ENCODE measurements around the genes KPNA2, ABCA8 and ABCA10.

DNA sequence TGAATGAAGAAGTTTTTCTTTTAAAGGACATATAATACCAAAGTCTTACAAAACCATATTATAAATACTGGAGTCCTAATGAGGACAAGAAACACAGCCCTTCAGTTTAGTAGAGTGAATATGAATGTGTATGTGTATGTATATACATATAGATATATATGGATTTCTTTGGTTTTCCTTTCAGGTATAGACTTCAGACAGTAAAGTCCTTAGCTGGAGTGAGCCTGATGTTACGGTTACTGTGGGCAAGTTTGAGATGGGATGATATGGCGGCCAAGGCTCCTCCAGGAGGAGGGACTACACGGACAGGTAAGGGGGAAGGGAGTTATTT, 77.8 kb downstream of the C17orf58 start:
- PRO-cap, result no peak
- RAMPAGE, long total RNA, 4 experiments, result no peak in any of the 4 experiments

GRCh38 chr17:68029442-68029878, 6.1 kb upstream of the KPNA2 start:
- PRO-cap, result no peak
- RAMPAGE, long total RNA, 4 experiments, result no peak in any of the 4 experiments

GRCh38 chr17:68035627-68036722, at the start of gene KPNA2:
Gene KPNA2 (plus strand): TSS chr17:68035735.
- PRO-cap, result bidirectional peak, plus-strand start at chr17:68035735, minus-strand start at chr17:68035379; unidirectional peak, minus-strand start at chr17:68036255
- RAMPAGE, long total RNA, 4 experiments, result start-site peak on the plus strand in 4 of 4 experiments, at chr17:68035733-68035758 at its widest, 61 to 585 reads per replicate

- PRO-cap, result no peak
- RAMPAGE, long total RNA, 4 experiments, result no peak in any of the 4 experiments
These were observed 18.0 kb downstream of the KPNA2 start for GRCh38 chr17:68053232-68054171.

GRCh38 chr17:68199677-68200131, 48.1 kb upstream of the AMZ2 start:
- PRO-cap, result no peak
- RAMPAGE, long total RNA, 4 experiments, result no peak in any of the 4 experiments

DNA sequence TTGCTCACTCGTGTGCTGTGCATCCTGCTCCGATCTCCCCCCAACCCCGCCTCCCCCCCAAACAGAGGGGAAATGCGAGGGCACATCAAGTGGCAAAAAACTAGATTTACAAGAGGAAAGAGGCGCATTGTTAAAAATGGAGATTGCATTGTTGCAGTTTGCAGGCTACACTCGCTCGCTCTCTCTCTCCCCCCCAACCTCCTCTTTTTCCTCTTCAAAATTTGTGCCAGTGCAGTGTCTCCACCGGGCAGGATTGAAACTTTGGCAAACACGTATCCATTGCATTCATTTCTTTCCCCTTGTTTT, 41.6 kb upstream of the AMZ2 start:
- PRO-cap, result no peak
- RAMPAGE, long total RNA, 4 experiments, result no peak in any of the 4 experiments

DNA sequence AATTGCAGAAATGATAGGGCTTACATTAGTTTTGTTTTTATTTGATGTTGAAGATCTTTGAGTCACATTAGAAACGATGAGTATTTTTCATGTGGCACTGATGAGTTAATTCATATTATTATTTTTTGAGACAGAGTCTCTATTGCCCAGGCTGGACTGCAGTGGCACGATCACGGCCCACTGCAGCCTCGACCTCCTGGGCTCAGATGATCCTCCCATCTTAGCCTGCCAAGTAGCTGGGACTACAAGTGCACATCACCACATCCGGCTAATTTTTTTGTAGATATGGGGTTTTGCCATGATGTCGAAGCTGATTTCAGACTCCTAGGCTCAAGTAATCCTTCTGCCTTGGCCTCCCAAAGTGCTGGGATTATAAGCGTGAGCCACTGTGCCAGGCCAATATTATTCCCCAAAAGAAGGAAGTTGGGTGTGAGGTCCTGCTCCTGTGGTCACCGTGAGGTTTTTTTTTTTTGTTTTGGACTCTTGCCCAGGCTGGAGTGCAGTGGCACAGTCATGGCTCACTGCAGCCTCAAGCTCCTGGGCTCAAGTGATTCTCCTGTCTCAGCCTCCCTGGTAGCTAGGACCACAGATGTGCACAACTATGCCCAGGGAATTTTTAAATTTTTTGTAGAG, 1.5 kb downstream of the AMZ2 start:
- PRO-cap, result no peak
- RAMPAGE, long total RNA, 4 experiments, result no peak in any of the 4 experiments

DNA sequence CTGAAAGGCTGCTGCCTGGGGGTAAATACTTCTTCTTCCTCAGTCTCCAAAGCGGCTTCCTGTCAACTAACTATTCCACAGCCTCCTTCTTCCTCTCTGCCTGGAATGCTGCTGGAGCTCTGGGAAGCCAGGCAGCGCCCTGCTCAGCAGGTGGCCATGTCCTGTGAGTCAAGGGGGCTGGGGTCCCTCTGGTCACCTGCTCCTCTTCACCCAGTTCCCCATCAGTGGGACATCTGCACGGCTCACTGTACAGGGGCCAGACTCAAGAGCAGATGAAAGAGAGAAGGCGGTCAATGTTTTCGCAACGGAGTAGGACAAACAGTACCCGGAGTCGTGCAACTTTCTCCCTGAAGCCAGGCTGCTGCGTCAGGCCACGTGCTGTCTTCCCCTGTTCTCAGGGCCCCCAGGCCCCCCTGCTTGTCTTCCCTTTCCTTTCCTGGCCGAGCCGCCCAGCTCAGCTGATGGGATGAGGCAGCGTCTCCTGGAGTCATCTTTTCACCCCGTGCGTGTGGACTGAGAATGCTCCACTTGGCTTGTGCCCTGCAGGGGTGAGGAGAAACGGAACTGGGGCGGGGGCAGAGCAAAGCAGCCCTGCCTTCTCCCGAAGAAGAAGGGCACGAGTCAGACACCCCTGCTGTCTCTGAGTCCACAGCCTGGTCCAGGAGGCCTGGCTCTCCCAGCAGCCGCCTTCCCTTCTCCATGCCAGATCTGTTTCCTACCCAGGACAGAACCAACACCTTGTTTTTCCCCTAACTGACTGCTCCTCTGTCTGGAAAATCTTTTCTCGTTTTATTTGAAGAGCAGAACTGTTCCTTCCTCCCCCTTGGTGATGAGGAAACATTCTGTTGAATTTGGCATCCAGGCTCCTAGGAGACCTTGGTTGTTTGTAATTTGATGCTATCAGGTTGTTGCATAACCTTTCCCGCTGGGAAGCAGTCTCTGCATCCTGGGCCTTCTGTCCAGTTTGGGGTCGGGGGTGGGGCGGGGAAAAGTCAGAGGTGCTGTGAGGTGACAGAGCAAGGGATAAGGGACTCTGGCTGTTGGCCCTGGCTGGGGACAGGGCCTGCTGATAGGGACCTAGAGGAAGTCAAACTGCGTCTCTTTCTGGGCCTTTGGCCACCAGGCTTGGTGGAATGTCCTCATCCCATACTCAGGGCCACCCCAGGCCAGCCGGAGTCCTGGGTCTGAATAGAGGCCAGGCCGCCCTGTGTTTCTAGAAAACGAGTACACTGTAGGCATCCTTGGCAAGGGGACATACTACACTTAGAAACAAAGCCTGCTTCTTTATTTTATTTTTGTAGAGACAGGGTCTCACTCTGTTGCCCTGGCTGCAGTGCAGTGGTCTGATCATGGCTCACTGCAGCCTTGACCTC, 78.9 kb downstream of the WIPI1 start:
- PRO-cap, result bidirectional peak, plus-strand start at position 461 of the sequence, minus-strand start at position 274 of the sequence; bidirectional peak, plus-strand start at position 935 of the sequence, minus-strand start at position 767 of the sequence
- RAMPAGE, long total RNA, 4 experiments, result no peak in any of the 4 experiments

GRCh38 chr17:68445270-68446233, 11.7 kb downstream of the WIPI1 start:
- PRO-cap, result no peak
- RAMPAGE, long total RNA, 4 experiments, result no peak in any of the 4 experiments

GRCh38 chr17:68641554-68642315, 40.6 kb upstream of the FAM20A start:
- PRO-cap, result no peak
- RAMPAGE, long total RNA, 4 experiments, result no peak in any of the 4 experiments

DNA sequence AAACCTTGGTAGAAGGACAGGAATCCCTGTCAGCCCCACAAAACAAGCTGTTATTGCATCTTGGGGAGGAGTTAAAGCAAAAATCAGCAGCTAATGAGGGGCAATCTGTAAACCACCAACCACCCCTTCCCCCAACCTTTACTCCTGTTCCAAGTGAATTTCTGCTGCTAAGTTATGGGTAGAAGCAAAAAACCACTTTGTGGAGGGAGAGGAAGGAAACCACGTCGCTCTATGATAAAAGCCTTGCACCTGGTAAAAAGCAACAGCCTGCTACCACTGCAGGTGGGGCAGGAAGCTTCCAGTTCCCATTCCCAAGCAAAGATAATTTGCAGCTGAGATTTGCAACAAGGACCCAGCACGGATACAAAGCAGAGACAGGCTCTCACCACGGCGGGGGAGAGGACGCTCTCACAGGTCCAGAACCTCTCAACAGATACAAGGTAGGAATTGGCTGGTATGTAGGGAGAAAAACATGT, 10.7 kb downstream of the ABCA8 start:
- PRO-cap, result no peak
- RAMPAGE, long total RNA, 4 experiments, result no peak in any of the 4 experiments

DNA sequence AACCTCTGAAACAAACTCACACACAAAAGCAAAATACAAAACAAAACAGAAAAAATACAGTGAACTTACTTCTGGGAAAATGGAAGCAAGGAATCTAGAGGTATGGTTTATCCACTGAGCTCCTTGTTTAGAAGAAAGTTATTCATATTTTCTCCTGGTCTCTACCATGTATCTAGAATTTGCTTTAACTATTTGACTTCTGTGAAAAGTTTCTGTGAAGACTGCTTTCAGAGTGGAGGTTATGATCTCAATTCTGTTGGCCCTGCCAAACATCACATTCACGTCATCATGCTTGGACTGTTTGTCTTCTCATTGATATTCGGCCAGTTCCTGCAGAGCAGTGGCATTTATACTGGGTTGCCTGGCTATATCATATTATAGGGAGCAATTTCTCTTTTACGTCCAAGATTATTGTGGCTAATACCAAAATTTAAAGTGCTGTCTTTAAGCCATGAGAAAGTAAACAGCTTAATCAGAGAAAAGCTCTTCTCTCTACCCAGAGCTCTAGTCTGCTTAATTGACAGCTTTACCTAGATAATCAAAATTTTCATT, at the start of gene ABCA8:
Gene ABCA8, minus strand, starts transcription at position 243 of the 552 bp plus-strand sequence.
- PRO-cap, result no peak
- RAMPAGE, long total RNA, 4 experiments, result start-site peak on the minus strand in 4 of 4 experiments, centred at positions 182 to 197 of the sequence, 149 to 1,084 reads per replicate

DNA sequence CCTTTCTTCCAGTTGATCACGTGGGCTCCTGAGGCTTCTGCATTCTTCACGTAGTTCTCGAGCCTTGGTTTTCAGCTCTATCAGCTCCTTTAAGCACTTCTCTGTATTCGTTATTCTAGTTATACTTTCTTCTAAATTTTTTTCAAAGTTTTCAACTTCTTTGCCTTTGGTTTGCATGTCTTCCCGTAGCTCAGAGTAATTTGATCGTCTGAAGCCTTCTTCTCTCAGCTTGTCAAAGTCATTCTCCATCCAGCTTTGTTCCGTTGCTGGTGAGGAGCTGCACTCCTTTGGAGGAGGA, 48.6 kb upstream of the ABCA8 start:
- PRO-cap, result no peak
- RAMPAGE, long total RNA, 4 experiments, result no peak in any of the 4 experiments

- PRO-cap, result no peak
- RAMPAGE, long total RNA, 4 experiments, result no peak in any of the 4 experiments
These were observed 49.3 kb upstream of the ABCA8 start for GRCh38 chr17:69004186-69005288.

- PRO-cap, result no peak
- RAMPAGE, long total RNA, 4 experiments, result no peak in any of the 4 experiments
These were observed 23.8 kb downstream of the ABCA6 start for GRCh38 chr17:69117712-69118526.

DNA sequence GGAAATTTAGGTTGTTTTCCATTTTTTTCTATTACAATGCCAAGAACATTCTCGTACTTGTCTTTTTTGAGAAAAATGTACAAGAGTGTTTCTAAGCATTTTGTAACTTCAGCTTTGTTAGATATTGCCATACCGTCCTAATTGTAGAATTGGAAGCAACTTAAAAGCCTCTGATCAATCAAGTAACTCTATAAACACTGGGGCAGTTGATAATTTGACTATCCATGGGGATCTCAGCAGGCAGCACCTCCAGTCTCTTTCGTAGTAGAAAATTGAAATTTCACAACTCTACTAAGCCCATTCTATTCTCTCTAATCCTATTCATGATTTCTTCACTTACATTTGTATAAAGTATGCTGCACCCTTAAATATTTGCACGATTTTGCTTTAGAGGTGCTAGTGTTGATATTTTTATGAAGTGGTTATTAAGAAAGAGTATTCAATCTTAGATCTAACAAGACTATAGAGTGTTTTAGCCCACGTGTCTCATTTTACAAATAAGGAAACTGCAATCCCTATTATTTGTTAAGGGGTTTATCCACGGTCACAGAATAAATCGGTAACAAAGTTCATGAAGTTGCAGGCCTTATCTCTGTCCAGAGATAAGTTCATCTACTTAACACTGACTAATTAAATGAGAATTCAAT, 11.0 kb downstream of the ABCA6 start:
- PRO-cap, result no peak
- RAMPAGE, long total RNA, 4 experiments, result no peak in any of the 4 experiments

DNA sequence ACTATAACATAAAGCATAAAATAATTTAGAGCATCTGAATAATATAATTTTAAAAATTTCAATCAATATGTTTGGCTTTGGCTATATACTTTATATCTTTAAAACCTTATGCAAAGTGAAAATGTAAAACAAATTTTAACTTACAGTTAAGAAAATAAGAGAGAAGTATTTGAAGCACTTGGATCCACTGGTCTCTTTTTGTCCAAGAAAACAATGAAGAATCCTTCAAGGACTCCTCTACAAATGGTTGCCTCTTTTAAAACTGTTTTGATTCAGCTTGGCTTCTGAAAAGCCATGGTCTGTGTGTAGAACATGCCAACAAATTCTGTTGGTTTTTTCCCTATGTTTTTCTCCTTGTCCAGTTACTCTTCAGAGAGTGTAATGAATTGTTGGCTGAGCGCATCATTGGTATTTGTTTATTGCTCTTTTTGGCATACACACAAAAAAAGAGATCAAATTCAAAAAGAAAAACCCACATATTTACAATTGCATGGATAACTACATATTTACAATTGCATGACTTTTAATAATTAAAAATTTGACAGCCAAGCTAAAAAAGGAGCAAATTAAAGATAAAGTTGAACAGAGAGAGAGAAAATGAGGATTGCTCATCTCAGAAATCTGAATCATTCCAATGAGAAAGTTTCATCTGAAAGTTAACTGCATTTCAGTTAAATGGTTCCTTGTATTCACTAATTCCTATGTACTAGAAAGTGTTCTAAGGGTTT, at the start of gene ABCA10:
Gene ABCA10, minus strand, starts transcription at position 388 of the 728 bp plus-strand sequence.
- PRO-cap, result no peak
- RAMPAGE, long total RNA, 4 experiments, result start-site peak on the minus strand in 2 of 4 experiments, centred at positions 233 to 301 of the sequence, 26 to 51 reads per replicate

DNA sequence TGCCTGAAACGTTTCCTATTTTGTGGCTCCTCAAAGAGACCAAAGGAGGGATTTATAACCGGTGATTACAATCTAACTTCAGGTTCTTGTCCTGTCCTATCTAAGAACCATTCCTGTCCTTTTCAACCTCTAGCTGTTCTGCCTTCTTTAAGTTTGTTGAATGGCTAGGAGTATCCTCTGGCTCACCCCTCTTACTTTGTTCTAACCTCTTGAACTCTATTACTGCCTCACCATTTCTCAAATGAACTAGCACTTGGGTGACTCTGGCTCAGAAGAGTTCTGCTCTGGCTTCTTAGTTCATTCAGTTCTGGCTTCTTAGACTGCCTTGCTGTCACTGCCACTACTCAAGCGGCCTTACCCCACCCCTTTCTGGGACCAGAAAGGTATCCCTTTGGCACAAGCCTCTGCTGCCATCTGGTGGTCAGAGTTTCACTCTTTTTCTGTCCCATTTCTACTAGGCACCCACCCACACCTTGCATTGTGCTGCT, 6.7 kb upstream of the ABCA10 start:
- PRO-cap, result unidirectional peak, minus-strand start at position 309 of the sequence
- RAMPAGE, long total RNA, 4 experiments, result no peak in any of the 4 experiments

DNA sequence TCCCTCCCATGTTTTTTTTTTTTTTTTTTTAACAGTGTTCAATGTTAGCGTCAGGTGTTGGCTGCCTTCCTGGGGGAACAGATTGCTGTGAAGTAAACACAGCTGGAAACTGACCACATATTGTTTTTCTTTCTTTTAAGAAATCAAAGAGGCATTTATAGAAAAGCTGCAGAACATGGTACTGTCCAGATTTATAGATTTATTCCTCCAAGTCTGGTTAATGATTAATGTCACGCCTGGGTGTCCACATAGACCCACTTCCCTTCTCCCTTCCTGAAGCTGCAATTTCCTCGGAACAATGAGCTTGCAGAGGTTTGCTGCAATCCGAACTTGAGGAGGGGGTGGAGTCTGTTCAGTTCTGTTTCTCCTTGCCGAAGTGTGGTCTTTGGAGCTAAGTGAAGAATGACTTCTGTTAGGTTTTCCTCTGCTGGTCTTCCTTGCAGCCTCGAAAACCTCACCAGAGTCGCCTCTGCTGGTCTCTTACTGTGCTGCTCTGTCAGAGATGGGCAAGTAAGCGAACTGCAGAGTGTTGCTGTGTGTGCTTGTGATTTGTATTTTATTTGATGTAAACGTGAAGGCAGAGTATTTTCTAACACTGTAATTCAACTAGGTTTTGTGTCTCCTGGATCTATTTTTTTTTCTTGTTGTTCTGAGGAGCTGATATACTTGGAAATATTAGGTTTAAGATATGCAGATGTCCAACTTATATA, 87.6 kb downstream of the MAP2K6 start:
- PRO-cap, result no peak
- RAMPAGE, long total RNA, 4 experiments, result start-site peak on the plus strand in 3 of 4 experiments, centred at positions 365 to 437 of the sequence, 9 to 12 reads per replicate

DNA sequence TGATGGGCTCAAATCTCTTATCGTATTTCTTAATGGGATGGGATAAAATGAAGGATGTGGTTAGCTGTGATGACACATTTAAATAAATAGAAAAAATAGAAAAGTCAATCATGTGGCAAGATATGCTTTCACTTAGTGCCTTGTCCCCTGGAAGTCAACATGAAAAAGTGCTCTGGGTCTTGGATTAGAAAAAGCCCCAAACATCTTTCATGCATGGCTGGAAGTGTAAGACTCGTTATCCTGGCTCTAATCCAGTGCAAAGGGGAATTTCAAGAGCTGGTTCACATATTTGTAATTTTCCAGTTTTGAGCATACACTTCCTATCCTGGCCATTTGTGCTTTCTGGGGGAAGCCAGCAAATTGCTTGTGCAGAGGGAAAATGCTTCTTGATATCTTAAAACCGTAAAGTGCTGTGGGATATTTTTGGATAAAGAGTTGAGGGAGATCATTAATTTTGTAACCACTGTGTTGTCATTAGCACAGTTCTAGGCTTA, 160.9 kb downstream of the MAP2K6 start:
- PRO-cap, result no peak
- RAMPAGE, long total RNA, 4 experiments, result no peak in any of the 4 experiments

All from esophagus muscularis mucosa (tissue), 4 donors.